ENCODE measurements around the genes UTY, HSFY2, RBMY1E and RBMY1J.

DNA sequence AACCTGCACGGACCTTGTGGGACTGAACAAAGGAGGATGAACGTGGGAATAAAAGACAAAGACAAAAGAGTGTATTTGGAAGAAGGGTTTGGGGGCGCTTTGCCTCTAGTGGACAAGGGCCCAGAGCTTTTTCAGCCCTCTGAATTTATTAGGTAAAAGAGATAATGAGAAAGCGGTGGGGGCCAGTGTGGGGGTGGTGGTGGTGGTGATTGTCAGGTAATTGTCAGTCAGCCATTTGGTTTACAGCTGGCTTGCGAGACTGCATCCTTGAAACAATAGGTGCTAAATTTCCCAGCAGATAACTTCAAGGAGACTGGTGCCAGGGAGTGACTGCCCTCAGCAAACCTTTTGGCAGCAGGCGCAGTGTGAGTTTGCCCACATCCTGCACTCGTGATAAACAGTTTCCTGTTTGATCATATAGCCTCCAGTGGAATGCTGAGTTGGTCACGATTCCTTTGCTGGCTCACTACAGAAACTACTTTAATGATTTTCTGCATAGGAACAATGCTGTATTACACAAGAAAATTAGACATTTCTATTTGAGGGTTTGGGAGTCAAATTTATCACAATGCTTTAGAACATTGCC, 45.9 kb downstream of the RPS4Y1 start:
- PRO-cap = no peak
- RAMPAGE, long total RNA = no peak

- PRO-cap = no peak
- RAMPAGE, long total RNA = no peak
These were observed 650 bp upstream of the TBL1Y start for GRCh38 chrY:6909828-6910265.

- PRO-cap = no peak
- RAMPAGE, long total RNA = no peak
These were observed 1.4 kb downstream of the UTY start for GRCh38 chrY:13478340-13478922.

DNA sequence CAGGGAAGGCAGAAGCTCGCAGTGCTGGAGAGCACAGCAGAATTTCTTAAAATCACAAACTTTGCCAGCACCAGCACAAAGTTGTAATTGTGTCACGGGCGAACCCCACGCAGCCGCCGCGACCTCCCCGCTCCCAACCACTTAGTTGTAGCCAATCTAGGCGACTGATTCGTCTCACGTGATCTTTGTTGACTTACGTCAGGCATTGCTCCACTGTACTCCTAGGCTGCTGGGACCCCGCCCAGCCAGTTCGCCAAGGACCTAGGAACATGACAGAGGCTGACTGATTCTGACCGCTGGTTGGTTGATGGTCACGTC, at the start of gene UTY:
Gene UTY (minus strand): TSS at position 166 of the 318 bp plus-strand sequence.
- PRO-cap = no peak
- RAMPAGE, long total RNA = no peak

DNA sequence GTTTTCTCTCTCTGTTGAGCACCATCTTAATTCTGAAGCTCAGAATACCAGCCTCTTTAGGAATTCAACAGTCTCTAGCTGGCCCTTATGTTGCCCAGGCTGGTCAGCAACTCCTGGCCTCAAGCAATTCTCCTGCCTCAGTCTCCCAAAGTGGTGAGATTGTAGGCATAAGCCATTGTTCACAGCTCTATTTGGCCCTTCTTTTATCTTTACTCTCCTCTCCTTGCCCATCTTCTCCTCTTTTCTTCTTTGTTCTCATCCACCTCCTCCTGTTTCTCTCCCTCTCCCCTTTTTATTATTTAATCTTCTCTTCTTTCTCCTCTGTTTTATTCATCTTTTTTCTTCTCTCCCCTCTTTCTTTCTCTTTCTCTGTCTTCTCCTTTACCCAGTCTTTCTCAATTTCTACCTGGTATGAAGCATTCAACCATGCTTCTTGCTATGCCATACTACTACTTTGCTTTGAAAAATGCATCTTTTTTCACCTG, 1268.4 kb downstream of the NLGN4Y start:
- PRO-cap = no peak
- RAMPAGE, long total RNA = no peak

GRCh38 chrY:18773607-18773950, at the start of gene HSFY2:
Gene HSFY2 (minus strand): TSS chrY:18773735.
- PRO-cap = no peak
- RAMPAGE, long total RNA = no peak

DNA sequence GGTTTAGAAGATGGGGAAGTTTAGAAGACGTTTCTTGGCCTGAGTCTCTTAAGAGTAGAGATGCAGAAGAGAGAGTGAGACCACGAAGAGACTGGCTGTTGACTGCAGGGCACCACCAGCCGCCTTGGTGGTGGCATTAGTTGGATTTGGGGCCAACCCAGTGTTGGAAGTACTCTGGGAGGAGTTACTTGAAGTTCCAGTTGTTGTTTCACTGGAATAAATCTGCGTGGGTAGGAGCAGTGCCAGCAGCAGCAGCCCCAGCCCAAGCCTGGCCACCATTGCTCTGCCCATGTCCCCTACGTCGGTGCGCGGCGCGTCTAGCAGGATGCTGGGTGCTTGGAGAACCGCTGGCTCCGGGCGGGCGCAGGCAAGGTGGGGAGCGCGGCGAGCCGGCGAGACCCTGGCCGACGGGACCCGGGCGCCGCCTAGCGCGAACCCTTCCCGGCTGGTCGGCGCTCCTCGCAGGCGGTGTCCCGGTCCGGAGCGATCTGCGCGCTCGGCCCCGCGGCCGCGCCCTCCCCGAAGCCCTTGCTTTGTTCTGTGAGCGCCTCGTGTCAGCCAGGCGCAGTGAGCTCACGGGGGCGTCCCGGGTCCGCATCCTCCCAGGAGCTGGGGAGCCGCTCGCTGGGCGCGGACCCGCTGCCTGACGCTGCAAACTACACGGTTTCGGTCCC, 219.0 kb upstream of the HSFY2 start:
- PRO-cap = no peak
- RAMPAGE, long total RNA = no peak

- PRO-cap = no peak
- RAMPAGE, long total RNA = no peak
These were observed 269.5 kb upstream of the HSFY2 start for GRCh38 chrY:19042775-19043665.

- PRO-cap = no peak
- RAMPAGE, long total RNA = no peak
These were observed 241.7 kb downstream of the KDM5D start for GRCh38 chrY:19502598-19503404.

GRCh38 chrY:19744033-19744618, 400 bp downstream of the KDM5D start:
- PRO-cap = no peak
- RAMPAGE, long total RNA = no peak

GRCh38 chrY:20576493-20576925, 933 bp downstream of the EIF1AY start:
- PRO-cap = no peak
- RAMPAGE, long total RNA = no peak

DNA sequence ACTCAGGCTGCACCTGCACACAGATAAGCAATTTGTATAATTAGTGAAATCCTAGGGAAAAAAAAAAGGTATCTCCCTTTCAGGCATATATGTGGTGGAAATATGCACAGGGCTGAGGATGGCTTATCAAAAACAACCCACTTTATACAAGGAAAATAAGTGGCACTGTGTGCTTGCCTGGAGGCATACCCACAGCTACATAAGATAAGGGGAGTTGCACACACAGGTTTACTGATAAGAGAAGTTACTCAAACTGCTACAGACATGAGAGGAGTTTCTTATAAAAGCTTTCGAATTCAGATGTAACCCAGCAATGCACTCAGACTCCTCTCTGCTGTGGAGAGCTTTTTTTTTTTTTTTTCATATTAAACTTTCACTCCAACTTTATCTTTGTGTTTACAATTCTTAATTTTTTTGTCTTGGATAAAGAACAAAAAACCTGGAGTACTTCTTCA, 372.8 kb upstream of the RBMY1B start:
- PRO-cap = no peak
- RAMPAGE, long total RNA = no peak

GRCh38 chrY:21371930-21372146, 139.3 kb upstream of the RBMY1B start:
- PRO-cap = no peak
- RAMPAGE, long total RNA = no peak

- PRO-cap = no peak
- RAMPAGE, long total RNA = no peak
These were observed at the start of gene RBMY1E for GRCh38 chrY:21917880-21918356. Gene RBMY1E (minus strand): TSS chrY:21918032.

DNA sequence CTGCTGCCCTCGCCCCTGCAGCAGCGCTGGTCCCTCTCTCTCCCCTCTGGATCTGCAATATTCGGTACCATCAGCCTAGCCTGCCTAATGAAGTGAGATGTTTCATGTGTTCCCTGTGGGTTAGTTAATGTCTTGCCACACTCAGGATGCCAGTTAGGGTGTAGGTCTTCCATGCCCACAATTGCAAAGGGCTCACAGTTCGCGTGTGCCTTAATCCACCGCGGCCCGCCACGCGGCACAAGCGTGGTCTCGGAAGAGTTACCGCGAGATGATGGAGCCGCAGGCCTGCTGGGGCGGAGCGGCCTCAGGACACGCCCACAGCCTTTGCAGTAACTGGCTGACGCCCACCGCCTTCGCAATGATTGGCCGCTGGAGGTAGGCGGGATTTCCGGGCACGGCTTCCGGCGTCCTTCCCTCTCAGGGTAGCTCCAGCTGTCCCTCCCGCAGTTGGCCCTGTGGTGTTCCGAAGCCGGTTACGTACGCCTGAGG, at the start of gene RBMY1J:
Gene RBMY1J (plus strand): TSS at position 359 of the 489 bp plus-strand sequence.
- PRO-cap = no peak
- RAMPAGE, long total RNA = no peak

All from vagina (tissue), 1 donor.